Natural killer cell (primary cell): ENCODE data around the genes GFRA3, EGR1 and SMIM33.

- PRO-cap = no peak
These were observed 73.7 kb downstream of the SPOCK1 start for GRCh38 chr5:137425400-137425907.

GRCh38 chr5:137622730-137623387 lies 113.0 kb downstream of the KLHL3 start:
- PRO-cap = no peak

GRCh38 chr5:137800930-137801397 lies 46.8 kb upstream of the HNRNPA0 start:
- PRO-cap = no peak

- PRO-cap = no peak
These were observed 30.7 kb upstream of the MYOT start for GRCh38 chr5:137836890-137837472.

GRCh38 chr5:137946338-137947156 lies 57.3 kb downstream of the PKD2L2 start:
- PRO-cap = no peak

GRCh38 chr5:138179627-138179909 lies 656 bp downstream of the KIF20A start:
- PRO-cap = no peak

DNA sequence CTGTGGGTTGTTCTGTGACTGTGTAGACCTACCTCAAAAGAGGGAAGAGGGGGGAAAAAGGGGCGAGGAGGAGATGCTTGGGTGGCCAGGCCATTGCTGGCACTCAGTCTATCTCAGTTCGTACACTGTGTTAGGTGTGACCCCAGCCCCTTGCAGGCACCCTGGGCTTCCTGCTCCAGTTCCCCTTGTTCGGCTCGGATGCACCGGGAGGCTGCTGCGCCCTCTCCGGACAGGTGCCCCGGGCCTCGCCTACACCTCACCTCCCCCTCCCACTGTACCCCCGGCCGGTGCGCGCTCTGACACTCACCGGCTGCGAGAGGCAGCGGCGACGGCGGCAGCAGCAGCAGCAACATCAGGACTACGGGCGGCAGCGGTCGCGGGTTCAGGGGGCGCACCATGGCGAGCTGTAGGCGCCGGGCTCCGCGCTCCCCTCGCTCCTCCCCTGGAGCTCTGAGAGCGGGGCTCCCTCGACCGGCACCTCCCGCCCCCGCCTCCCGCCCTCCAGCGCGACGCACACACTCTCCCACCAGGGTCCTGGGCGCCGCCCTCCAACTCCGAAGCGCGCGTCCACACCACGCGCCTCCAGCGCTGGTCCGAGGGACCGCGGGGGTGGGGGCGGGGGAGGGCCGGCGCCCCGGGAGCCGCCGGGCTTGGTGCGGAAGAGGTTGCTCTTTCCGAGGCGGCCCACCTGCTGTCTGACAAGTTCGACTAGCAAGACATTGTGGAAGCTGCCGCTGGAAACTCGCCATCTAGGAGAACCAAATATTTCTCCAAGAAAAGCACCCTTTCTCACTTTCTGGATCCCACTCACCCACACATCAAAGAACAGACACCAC lies at the start of gene GFRA3:
Gene GFRA3, minus strand, starts transcription at position 595 of the 836 bp plus-strand sequence.
- PRO-cap = no peak

GRCh38 chr5:138352457-138352626 lies 143 bp upstream of the KDM3B start:
- PRO-cap = no peak

DNA sequence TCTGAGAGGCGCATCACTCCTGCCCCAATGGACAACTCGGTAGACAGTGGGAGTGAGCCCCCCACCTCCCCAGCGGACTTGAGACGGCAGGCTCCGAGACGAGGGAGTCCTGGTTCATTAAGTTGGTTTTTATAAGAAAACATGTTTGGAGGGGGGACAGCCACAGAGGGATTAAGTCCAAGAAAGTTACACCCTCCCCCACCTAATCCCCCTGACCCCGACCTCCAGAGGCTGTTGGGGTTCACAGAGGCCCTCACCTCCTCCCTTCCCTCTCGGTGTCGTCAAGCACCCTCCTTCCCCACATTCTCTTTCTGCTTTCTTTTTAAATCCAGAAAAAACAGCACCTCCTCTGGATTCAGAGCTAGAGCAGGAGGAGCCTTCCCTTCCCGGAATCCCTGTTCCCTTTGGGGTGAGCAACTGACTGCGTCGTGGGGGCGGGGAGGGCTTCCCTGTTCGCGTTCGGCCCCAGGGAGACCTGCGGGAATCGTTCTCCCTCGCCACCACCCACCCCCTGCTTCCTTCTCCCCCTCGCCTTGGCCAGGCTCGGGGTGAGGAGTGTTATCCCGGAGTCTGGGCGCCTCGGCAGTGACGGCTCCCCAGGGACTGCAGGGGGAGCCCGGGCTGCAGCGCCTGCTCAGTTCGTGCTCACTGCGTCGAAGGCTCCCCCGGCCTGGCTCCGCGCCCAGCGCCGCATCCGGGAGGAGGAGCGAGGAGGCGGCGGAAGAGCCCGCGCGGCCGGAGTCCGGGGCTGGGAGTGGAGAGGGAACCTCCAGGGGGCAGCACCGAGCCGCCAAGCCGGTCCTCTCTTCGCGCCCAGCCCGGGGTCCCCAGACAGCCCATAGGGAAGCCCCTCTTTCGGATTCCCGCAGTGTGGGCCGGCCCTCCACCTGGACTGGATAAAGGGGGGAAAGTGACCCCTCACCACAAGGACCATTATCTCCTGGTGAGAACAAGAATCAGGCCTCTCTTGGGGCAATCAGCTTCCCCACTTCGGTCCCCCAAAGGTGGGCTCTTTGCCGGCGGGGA lies 1.5 kb upstream of the EGR1 start:
- PRO-cap = bidirectional peak, plus-strand start at position 806 of the sequence, minus-strand start at position 672 of the sequence

DNA sequence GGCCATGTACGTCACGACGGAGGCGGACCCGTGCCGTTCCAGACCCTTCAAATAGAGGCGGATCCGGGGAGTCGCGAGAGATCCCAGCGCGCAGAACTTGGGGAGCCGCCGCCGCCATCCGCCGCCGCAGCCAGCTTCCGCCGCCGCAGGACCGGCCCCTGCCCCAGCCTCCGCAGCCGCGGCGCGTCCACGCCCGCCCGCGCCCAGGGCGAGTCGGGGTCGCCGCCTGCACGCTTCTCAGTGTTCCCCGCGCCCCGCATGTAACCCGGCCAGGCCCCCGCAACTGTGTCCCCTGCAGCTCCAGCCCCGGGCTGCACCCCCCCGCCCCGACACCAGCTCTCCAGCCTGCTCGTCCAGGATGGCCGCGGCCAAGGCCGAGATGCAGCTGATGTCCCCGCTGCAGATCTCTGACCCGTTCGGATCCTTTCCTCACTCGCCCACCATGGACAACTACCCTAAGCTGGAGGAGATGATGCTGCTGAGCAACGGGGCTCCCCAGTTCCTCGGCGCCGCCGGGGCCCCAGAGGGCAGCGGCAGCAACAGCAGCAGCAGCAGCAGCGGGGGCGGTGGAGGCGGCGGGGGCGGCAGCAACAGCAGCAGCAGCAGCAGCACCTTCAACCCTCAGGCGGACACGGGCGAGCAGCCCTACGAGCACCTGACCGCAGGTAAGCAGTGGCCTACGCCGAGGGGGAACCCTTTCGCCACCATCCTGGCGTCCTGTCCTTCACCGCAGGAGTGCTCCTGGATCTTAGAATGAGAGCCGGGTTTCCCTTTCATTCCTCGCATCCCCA lies at the start of gene EGR1:
Gene EGR1, plus strand, starts transcription at position 76 of the 791 bp plus-strand sequence.
- PRO-cap = unidirectional peak, plus-strand start at position 43 of the sequence; unidirectional peak, plus-strand start at position 77 of the sequence; bidirectional peak, plus-strand start at position 557 of the sequence, minus-strand start at position 452 of the sequence

GRCh38 chr5:138491368-138492466 lies 26.4 kb downstream of the EGR1 start:
- PRO-cap = no peak

- PRO-cap = no peak
These were observed 1.1 kb downstream of the ETF1 start for GRCh38 chr5:138541752-138542575.

DNA sequence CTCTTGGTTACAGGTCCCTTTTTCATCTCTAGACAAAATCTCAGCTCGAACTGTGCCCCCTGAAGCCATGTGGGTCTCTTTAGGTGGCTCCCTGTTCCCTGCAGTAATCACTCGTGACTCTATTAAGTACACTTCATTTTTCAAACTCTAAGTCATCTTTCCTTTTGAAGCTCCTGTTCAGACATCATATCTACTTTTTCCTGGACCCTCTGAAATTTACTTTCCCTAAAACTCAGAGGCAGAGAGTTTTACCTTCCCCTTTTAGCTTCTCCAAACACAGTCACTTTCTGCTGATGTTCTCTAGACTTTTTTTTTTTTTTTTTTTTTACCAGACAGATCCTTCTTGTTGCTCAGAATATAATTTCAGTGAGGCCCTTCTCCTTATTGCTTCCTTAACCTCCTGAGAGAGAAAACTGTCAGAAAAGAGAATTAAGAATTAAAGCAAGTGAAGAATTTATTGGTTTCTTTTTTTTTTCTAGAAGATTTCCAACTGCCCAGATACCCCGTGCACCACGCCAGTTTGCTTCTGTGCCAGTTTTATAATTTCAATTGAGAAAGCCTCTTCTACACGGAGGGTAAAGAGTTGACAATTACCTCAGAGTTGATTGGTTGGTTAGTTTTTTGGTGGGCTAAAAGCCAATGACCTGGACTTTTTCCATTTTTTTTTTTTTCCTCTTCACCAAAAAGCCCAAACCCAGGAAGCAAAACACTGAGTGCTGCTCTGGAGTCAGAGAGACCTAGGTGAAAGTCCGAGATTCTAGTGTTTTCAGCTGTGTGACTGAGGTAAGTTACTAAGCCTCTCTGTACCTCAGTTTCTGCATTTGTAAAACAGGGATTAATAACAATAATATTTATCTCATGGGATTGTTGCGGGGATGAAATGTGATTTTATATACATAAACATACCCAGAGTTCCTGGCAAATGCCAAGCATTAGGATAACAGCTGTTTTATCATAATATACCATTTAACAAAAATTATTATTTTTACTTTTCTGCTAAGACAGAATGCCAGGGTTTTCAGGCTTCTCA lies 86.8 kb upstream of the LRRTM2 start:
- PRO-cap = no peak

DNA sequence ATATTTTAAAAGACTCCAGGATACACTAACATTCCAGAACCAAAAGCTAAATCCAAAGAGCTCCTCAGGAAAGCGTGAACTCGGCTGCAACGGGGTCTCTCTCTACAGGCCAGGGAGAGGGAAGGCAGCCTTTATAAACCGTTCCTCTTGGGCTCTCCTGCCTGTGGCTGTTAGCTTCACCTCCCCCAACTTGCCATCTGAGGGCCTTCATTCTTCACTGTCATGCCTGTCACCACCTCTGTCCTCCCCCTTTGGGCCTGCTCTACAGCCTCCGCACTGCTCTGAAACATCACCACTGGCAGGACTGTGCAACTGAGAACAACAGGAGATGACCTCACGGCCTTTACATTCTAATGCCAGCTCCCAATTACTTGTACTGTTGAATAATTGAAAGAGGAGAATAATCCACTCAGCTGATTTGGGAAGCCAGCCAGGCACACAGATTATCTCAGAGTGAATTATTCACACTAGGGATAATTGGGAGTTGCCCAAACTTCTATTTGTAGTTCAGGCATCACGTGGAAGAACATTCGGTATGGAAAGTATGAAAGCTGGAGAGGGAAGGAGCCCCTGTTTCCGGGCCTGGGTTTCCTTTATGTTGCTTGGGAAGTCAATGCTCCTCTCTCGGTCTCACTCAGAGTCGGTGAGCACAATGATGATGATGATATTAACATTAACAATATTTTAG lies 99.1 kb upstream of the LRRTM2 start:
- PRO-cap = no peak

DNA sequence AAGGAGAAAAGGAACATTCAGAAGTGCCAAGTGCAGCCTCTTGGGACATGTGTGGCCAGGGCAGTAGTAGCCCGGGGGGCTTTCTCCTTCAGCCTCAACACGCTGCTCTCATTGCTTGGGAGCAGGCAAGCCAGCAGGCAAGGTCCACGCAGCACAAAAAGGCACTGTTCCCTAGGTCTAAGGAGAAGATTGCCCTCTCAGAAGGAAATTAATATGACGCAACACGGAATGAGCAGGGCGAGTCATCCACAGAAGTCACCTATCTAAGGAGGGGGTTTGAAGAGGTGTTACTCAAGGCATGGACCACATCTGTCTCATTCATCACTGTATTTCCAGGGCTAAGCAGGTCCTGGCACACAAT lies 16.1 kb downstream of the SIL1 start:
- PRO-cap = no peak

DNA sequence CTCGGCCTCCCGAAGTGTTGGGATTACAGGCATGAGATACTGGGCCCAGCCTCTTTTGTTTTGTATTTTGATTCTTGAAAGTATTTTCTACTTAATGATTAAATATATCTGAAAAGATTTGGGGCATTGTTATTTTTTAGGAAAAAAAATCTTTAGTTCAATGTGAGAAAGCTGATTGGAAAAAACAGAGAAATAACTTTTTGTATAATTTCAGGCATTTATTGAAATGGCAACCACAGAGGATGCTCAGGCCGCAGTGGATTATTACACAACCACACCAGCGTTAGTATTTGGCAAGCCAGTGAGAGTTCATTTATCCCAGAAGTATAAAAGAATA lies 23.0 kb upstream of the PAIP2 start:
- PRO-cap = no peak

DNA sequence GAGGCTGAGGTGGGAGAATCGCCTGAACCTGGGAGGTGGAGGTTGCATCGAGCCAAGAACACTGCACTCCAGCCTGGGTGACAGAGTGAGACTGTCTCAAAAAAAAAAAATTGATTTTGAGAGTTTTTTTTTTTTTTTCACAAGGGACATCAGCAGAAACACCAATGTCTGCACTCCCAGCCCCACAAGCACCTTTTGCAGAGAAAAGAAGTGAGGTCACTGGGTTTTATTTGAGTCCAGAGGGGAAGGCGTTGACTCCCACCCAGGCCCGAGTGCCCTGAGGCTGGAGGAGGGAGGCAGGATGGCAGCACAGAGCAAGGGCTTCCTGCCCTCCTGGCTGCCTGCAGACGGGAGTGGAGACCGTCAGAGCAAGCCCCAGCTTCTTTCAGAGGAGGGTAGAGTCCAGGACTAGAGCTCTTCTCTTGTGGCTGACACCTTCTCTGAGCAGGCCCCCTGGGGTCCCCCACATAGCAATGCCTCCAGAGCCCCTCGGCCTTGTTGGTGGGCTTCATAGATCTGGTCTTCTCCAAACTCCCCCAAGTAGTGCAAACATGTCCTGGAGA lies 2.3 kb downstream of the MZB1 start:
- PRO-cap = no peak

GRCh38 chr5:139414376-139415003 lies 10.6 kb upstream of the SPATA24 start:
- PRO-cap = no peak

DNA sequence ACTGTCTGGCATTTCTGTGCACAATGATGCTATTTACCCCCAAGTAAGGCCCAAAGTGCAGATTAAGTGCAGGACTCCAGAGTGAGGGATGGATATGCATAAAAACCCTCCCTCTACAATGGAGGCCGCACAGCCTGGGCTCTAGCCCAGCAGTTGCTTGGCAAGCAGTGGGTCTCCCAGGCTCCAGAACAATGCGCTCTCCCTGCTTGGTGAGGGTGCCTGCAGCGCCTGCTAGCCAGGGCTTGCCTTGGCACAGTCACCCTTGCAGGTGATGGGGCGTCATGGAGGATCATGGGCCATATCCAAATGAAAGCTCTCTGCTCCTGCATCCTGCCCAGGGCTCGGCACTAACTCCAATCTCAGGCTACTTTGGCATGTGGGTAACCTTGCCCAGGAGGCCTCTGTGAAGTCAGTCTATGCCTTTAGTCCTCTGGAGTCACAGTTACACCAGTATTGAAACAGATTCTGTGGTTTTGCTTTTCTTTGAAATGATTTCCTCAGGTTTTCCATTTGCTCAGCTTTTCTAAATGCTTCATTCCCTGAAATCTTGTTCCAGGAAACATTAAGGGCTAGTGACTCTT lies 11.5 kb upstream of the SPATA24 start:
- PRO-cap = no peak

DNA sequence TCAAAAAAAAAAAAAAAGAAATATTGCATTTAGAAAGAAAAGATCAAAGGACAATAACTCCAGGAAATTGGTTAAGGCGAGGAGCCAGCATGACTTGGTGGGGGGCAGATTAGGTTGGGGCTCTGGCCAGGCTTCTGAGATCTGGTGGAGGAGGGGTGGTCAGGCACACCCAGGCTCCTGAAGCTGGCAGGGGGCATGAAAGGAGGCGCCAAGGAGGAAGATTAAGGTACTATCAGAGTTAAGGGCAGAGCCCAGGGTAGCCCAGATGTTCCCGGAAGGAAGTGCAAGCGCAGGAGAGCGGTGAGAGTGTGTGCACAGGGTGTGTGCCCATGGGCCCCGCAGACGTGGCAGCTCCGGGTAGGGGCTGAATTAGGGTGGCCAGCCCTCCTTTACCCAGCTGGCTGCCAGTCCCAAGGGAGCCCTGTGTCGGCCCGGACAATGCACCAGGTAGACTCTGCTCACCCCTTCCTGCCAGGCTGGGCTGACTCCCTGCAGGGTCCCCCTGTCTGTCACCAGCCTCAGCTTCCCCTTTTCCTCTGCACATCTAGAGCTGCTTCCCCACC lies at the start of gene SMIM33:
Gene SMIM33, plus strand, starts transcription at position 321 of the 563 bp plus-strand sequence.
- PRO-cap = no peak